Mesothelial cell of epicardium (in vitro differentiated cells): ENCODE measurements around a stretch of chr17.

GRCh38 chr17:40063597-40063894, 781 bp downstream of the THRA start:
- PRO-cap: no peak

DNA sequence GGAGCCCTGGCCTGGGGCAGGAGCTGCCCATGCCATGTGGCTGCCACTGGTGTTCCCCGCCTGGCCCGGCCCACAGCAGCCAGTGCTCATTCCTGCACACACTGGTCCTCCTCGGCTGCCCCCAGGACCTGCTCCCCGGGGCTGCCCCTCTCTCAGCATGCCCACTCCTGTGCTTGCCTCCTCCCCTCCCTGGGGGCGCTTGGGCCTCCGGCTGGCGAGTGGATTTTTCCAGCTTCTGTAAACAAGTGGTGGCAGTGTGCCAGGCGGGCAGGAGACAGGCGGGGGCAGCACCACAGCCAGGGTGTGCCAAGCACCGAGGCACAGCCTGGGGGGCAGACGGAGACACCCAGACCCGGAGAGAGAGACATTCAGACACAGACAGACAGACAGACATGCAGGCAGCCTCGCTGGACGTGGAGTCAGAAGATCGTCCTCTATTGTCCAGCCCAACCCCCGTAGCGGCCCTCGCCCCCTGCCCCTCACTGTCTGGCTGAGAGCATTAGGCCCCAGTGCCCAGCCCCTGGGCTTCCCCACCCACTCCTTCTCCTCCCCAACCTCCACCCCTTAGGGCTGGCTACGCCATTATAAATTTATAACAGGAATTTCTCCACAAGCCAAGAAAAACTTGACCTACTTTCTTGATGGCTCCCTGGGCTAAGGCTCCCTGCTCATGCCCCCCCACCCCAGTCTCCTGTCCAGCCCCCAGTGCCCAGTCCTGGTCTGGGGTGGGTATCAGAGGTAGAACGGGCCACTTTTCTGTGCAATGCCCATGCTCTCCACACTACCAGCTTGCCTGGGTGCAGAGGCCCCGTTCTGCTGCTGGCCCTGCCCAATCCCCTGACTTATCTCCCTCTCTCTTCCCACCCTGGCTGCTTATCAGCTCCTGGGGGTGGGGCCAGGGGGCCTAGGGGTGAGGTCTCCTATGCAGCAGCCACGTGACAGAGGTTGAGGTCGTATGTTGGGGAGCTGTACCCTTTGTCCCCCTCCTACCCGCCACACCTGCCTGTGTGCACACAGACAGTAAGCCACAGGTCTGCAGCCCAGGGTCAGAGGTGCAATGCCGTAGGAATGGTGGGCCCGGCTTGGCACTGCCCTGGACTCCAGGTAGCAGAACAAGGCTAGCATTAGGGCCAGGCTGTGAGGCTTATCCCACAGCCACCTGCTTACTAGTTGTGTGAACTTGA, 9.8 kb downstream of the THRA start:
- PRO-cap: no peak

DNA sequence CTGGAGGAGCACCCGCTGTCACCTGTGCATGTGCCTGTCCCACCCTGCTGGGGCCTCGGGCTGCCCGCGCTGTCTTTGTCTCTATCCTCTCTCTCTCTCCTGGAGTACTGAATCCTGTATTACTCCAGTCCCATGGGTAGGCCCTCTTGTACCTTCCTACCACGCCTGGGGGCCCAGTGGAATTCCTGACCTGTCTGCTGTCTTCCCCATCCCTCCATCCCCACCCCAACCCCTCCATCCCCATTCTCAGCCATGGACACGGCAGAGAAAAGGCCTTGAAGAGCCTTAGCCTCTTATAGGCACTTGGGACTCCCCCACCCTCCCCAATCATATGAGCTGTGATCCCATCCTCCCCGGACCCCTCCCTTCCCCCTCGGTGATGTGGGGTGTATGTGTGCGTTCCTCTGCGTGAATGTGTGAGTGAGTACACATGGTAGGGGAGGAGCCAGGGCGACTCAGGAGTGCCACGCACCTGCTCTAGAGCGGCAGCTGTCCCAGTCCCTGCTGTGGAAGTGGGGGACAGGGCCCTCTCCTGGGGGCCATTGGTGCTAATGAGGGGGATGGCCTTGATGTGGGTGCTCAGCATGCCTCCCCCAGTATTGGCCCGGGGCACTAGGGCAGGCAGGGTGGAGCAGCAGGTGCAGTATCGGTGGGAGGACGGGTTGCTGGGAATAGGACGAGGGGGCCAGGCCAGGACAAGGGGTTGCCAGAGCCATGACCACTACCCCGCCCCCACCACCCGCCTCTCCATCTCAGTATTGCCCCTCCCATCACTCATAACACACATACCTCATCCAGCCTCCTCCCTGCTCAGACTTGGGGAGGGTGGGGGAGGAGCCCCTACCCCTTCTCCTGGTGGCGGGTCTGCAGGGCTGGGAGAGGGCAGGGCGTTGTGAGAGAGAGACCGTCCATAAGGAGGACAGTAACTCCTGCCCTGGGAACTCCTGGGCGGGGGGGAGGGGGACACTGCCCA, 8.7 kb downstream of the NR1D1 start:
- PRO-cap: no peak

GRCh38 chr17:40099675-40100009, 747 bp downstream of the NR1D1 start:
- PRO-cap: no peak

GRCh38 chr17:40122918-40123592, 1.3 kb downstream of the MSL1 start:
- PRO-cap: no peak

DNA sequence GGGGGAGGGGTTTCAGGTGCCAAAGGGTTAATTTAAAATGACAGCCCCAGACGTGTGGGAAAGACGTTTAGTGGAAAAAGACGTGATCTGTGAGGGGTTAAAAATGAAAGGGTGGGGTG, 1.7 kb downstream of the MSL1 start:
- PRO-cap: no peak

DNA sequence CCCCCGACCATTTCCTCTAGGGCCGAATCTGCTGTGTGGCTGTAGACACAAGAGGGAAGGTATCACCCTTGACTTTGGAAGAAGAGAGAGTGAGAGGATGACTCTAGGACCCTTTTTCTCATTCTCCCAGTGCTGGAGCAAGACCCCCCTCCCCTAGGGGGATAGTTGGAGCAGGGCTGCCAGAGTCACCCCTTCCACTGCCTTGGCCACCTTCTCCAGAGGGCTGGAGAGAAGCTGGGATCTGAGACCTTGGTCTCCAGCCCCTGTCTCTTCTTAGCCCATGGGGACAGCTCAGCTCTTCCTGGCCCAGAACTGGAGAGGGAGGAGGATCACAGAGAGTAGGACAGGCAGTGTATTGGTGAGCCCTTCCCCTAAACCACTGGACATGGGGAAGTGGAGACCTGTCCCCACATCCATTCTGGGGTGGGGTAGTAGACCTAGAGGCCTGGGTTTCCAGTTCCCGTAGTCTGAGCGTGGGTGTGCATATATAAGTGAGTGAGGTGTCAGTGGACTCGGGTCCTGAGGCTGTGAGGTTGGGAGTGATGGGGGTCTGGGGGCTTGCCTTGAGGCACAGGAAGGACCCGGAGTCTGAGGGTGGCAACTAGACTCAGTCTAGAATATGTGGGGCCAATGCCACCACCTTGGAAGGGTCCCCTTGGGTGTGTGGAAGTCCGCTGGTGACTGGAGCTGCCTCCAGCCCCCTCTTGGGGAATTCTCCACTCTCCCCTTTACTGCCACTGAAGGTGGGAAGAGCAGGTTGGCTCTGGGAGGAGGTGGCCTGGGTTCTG, 20.1 kb downstream of the GJD3 start:
- PRO-cap: no peak

DNA sequence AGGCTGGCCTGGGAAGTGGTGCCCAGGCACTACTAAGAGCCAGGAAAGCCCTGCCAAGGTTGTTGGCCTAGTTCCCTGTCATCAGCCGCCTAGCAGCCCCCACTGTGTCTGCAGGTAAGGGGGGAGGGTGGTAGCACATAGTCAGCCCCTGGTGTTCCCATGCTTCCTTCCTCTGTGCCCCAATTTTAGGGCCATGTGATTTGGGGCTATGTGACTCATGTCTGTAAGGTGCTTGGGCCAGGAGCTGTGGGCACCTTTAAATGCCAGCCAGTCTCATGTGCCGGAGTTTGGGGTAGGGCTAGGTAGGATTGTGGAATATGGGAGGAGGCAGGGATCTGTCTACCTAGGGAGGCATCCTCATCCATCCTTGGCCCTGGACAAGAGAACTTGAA, 17.7 kb downstream of the GJD3 start:
- PRO-cap: no peak

DNA sequence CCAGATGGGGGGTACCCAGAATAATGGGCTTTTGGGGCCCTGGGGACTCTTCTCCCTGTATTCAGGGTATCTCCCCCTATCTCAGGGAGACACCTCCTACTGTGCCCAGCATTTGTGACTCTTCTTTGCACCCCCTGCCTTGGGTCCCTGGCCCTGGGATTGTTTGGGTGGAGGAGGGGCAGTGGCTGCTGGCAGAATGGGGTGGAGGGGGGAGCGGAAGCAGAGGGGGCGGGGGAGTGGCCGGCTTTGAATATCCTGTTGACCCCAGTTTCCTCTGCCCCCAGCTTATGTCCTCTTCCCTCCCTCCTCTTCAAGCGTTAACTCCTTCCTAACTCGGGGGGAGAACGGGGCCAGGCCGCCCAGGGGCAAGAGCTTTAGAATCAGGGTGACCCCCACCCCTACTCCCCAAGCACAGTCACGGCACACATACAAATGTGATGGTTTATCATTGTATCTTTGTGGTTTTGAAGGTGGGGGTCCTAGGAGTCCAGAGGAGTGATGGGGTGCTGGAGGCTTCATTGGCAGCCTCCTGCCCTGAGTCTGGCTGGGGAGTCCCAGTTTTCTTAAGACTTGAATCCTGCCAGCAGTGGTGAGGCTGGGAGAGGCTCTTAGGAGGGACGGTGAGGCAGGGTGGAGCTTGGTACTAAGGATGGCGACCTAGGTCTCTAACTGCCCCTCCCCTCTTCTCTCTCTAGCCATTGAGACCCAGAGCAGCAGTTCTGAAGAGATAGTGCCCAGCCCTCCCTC, 16.7 kb downstream of the GJD3 start:
- PRO-cap: no peak

DNA sequence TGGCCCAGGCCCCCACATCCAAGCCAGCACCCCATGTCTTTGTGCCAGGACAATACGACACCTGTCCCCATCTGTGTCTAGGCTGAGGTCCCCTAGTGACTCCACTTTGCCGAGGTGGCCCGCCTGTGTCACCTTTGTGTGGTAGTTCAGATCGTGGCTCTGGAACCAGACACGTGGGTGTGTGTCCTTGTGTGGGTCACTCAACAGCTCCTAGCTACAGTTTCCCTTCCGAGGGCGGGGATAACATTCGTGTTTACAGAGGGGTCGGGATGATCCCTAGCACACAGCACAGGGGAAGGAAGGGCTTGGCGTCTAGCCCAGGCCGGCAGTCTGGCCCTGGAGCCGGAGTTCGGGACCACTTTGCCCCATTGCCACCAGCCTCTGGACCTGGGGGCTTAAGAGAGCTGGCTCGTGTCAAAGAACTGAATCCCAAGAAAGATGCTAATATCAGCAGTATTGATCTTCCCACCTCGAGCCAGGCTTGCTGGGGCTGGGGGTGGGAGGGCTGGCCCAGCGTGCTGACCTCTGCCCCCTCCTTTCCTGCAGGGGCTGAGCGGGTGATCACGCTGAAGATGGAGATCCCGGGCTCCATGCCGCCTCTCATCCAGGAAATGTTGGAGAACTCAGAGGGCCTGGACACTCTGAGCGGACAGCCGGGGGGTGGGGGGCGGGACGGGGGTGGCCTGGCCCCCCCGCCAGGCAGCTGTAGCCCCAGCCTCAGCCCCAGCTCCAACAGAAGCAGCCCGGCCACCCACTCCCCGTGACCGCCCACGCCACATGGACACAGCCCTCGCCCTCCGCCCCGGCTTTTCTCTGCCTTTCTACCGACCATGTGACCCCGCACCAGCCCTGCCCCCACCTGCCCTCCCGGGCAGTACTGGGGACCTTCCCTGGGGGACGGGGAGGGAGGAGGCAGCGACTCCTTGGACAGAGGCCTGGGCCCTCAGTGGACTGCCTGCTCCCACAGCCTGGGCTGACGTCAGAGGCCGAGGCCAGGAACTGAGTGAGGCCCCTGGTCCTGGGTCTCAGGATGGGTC, 8.8 kb downstream of the GJD3 start:
- PRO-cap: no peak

- PRO-cap: no peak
These were observed 6.8 kb downstream of the GJD3 start for GRCh38 chr17:40357828-40358027.

DNA sequence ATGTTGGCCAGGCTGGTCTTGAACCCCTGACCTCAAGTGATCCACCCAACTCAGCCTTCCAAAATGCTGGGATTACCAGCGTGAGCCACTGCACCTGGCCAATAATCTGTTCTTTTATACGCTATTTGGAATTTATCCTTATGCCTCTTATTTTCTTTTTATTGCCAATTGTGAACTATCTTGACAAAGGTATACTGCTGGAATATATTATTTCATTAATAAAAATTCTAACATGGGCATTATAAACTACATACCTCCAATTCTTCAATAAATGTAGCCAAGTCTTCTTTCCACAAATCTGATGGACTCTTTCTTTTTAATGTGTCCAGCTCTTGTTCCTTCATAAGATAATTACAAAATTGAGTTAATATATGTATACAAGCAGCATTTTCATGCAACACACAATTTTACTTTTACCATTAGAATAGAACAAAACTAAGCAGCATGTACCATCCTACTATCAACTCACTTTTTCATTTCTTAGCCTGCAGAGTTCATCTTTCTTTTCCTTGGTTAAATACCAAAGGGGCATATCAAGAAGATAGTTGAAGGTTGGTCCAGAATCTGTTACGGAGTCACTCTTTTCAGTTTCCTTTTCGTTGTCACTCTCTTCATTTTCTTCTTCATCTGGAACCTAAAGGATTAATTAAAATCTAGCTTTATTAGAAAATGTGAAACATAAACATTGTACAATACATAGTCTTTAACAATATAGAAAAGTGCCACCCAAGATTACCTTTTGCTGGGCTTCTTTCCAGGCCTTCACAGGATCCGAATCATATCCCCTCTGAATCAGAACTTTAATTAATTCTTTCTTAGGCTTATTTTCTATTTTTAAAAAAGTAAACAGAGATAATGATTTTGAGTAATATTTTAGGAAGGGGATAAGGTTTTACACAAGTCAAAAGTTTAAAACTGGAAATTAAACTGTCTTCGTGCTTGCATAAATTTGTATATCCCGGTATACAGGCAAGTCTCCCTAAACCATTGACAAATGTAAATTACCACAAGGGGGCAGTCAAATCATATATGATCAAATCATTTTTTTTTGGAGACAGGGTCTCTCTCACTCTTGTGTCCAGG, 19.1 kb downstream of the TOP2A start:
- PRO-cap: no peak

DNA sequence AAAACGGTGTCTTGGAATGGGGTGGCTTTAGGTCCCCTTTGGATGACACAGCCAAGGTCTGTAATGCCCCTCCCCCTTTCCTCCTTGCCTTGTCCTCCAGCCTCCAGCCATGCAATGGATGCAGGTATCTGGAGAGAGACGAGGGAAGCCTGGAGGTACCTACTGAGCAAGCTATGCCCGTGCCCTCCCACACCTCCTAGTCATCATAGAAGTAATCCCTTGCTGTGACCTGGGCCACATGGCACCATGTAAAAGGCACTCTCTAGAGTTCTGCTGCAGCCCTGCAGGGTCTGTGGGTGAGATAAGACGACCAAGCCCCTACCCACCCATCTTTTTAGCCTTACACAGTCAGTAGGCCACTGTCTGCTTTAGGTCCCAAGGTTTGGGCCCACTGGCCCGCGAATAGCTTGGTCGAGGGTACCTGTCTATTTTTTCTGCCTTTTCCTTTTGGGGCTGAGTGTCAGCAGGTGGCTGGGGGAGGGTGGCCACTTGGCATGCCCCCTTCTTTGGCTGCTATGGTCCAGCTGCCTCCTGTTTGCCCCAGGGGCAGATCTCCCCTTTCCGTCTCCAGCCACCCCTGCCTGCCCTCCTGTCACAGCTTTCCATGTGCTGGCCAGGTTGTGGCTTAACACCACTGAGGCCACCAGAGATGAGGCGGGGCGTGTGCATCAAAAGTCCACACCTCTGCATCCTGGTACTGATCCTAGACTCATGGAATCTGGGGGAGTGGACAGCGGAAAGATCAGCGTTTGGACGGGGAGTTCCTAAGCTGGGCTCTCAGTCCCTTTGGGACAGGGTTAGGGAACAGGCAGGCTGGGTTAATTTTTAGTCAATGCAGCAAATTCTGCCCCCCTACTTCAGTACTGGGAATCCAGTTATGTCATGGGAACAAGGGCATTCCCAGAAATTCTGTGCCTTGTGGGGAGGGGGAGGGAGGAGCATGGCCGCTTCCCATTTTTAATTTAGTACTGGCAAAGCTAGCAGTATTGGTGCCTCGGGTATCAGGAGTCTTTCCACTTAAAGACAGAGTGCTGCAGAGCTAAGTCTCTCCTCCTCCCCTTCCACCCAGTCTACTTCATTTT, 3.7 kb downstream of the IGFBP4 start:
- PRO-cap: no peak

DNA sequence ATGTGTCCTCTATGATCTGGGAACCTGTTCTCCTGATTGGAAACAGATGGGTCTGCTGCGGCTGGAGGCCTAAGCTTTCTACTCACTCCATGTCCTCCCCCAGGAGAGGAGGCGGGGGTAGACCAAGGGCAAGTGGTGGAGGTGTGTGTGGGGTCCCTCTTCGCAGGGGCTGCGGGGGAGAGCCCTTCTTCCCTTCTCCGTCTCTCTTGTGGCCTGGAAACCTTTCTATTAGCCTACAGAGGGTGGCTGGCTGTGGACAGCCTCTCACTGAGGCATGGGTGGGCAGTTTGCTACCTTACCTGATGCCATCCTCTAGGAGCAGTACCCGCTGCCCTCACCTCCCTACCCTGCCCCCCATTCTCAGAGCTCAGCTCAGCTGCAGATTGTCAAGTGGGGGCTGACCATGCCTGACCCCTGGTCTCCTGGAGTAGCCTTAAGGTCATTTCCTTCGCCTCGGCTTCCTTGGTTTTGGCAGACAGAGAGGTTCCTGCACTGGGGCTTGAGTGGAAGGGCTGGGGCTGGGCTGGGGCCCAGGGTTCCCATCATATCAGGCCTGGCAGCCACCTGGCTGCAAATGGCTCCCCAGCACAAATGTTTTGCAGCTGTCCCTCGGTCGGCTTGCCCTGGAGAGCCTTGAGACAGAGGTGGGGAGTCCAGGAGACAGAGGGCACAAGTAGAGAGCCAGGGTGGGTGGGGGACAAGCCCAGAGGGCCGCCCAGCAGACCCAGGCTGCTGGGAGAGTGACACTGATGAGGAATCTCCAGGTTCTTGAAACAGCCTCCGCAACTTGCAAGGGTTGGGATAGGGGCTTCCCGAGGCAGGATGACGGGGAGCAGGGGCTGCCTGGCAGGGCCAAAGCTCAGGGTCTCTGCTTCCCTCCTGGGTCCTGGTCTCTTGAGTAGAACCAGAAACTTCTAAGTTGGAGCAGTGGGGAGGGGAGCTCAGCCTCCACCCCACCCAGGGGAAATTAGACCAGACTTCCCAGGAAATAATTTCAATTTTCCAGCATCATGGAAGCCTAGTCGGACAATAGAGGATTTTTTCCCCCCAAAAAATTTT, 19.1 kb downstream of the IGFBP4 start:
- PRO-cap: no peak

- PRO-cap: no peak
These were observed 28.0 kb downstream of the TNS4 start for GRCh38 chr17:40473133-40474031.

DNA sequence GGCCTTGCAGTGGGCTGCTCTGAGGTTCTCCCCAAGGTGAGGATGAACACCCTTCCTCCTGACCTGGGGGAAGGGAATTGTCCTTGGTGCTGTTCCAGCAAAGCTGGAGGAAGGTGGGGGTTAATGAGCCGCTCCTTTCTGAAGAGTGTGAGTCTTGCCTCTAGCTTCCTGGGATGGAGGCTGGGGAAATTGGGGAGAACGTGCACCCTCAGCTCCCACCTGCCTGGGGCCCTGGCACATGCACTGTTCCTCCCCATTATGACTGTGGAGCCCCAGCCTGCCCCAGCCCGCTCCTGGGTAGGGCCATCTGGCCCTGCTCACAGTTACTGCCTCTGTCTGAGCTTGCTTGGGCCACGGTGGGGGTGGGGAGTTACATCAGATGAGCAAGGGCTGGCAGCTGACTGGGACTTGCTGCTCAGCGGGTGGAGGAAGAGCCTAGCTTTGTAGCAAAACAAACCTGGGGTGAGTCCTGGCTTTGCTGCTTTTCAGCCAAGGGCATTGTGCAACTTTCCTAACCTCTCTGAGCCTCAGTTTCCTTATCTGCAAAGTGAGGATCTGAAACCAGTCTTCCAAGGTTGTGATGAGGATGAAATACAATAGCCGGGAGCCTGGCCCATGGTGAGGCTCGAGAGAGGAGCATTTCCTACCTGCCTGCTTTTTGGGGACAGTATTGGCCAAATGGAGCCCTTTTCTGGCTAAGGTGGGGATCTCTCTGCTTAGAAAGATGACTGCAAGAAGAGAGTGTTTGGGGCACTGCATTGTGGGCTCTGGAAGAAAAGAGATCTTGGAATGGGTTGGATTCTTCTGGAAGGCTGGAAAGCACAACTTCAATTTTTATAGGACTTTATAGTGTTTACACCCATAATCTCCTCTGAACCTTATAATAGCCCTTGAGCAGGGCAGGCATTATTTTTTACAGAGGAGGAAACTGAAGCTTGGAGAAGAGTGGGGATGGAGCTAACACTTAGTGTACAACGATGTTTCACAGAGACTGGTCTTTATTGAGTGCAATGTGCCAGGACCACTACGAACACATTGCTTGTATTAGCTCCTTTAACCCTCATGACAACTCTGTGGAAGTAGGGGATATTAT, 10.8 kb downstream of the TNS4 start:
- PRO-cap: no peak

- PRO-cap: no peak
These were observed 8.8 kb upstream of the TNS4 start for GRCh38 chr17:40509964-40510860.

- PRO-cap: no peak
These were observed 25.2 kb upstream of the TNS4 start for GRCh38 chr17:40526552-40527027.

DNA sequence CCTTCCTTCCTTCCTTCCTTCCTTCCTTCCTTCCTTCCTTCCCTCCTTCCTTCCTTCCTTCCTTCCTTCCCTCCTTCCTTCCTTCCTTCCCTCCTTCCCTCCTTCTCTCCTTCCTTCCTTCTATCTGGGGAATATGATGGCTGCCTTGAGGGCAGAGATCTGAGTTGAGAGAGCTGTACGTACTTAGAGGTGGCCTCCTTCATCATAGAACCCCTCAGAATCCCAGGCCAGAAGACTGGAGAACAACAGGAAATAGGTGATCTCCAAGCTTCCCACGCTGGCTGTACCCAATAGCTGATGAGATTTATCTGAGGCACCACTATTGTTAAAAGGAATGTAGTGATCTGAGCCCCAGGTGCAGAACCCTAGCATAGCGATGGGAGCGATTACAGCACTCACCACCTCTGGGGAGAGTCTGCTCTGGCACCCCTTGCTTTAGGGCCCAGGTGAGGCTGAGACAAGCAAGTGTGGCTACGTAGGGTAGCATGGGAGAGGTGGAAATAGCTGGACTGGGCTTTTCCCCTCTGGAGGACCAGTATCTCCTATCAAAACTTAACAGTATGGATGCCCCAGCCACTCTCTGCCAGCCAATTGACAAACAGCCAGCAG, 26.0 kb downstream of the CCR7 start:
- PRO-cap: no peak

- PRO-cap: bidirectional peak, plus-strand start at chr17:40542907, minus-strand start at chr17:40542771
These were observed 22.5 kb downstream of the CCR7 start for GRCh38 chr17:40542584-40543391.